Kidney (tissue), 2 donors: ENCODE results near the genes MDFIC and KCND2.

GRCh38 chr7:114921960-114922432 lies at the start of gene MDFIC:
Gene MDFIC, plus strand, starts transcription at chr7:114922094.
- PRO-cap, result unidirectional peak, plus-strand start at chr7:114922125; bidirectional peak, plus-strand start at chr7:114922185, minus-strand start at chr7:114922167
- RRBS, result 2% methylated on average over 20 of the region's 32 CpGs

DNA sequence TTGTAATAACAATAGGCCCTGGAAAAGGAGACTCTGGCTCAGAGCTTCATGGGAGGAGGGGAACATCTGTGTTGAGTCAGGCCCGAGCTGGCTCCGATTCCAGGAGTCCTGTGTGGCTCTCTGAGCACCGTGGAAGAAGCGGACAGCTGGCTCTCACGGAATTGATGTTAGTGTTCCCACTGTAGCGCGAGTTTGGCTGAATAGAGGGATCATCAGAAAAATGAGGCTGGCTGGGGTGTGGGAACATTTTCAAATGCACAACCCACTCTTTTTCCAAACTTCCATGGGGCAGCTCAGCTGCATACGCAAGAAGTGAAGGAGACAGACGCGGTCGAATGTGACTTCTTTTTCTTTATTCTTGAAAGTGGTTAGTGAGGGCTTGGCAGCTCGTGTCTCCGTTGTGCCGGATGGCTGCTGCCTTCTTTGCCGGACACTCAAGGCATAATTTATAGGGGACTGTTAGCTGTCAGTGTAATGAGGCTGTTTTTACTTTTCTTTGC lies 22.9 kb downstream of the MDFIC start:
- PRO-cap, result no peak
- RRBS, result no CpG with 5 or more reads among the region's 15 CpGs

DNA sequence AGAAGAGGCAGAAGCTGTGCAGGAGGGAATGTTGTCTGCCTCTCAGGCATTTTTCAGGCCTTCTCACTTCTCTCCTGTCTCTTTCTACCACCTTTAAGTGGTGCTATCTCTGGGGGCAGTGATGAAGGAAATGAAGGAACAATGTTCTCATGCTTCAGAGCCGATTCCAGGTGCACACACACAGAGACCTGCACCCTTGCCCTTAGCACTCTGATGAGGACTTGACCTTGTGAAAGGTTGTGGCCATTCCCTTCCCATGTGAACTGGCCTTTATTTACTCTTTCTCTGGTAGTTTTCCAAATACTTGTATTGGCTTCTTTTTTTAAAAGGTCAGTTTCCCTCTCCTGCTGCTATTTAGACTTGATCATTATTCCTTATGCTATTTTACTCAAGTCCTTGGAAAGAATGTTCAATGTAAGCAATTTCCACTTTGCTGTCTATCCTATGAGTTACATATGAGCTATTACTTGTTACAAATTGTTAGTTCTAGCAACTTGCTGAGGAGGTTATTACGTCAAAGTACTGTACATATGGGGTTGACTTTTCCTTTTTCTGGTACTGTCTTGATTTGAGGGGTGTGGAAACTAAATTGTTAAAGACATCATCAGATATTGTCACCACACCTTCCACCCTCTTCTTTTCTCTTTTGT lies 188.7 kb downstream of the MDFIC start:
- PRO-cap, result no peak
- RRBS, result no CpG with 5 or more reads among the region's 2 CpGs

- PRO-cap, result no peak
Observed at GRCh38 chr7:116025239-116025935, 5.2 kb downstream of the TFEC start.

DNA sequence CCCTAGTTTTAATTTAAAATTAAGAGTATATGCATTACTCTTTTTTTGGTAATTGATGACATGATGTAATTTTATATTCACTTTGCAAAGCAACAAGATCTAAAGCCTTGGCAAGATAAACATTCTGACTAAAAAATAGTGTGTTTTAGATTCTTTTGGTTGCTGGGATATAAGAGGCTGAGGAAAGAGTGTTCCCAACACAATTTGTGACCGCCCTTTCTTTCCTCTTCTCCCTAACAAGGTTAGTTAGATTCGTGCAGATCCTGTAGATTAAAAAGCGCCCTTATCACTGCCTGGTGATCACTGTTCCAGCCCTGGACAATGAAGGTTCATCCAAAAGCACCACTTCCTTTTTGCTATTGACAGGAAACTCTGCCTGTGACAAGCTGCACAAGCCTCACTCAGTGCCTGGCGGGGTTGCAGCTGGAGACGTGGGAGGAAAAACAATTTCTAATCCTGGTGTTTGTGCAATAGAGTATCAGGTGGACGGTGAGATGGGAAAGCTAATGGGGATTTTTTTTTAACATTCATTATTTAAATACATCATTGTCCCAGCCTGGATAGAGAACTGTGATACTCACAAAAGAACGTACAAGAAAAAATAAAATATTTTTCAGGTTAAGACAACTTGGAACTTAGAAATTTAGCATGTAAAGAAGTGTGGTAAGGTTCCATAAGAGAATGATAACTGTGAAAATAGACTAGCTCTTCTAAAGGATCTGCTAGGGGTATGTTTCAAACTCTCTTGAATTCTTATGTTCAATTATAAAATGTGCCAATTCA lies 105.9 kb upstream of the CAV2 start:
- PRO-cap, result no peak
- RRBS, result no CpG with 5 or more reads among the region's 7 CpGs

- PRO-cap, result no peak
- RRBS, result no CpG with 5 or more reads among the region's 9 CpGs
Observed at GRCh38 chr7:116559043-116560011, 34.5 kb downstream of the CAV1 start.

DNA sequence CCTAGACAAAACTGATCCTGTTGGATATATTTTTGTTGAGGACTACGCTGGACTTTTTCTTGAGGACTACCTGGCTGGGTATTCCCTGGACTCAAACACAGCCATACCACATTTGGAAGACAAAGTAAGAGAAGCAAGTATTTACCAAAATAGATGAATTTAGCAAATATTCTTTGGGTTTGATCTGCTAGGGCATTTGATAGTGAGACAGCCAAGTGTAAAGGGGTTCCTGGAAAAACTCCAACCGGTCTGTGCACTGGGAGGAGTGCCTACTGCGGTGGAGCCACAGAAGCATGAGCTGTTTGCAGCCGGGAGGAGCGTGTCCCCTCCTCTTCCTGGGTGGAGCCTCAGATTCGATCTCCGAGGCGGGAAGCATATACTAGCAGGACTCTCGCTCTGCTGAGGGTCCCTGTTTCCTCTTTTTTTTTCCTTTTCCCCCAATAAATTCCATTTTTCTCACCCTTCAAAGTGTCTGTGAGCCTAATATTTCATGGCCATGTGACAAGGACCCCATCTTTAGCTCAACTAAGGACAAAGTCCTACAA lies 45.2 kb upstream of the MET start:
- PRO-cap, result no peak
- RRBS, result 60% methylated on average over 2 of the region's 9 CpGs

DNA sequence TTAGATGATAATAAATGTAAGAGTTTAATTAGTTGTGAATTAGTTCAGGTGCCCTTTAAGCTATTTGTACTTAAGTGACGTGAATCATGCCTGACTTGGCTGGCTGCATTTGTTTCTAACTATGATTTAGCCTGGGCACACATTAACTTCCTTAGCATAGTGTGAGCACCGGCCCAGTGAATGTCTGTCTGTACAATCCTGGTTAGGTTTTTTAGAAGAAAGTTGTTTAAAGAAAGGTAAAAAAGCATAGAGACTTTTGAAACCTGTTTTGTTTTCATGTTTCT lies 43.1 kb upstream of the MET start:
- PRO-cap, result no peak
- RRBS, result no CpG with 5 or more reads among the region's 2 CpGs

GRCh38 chr7:116726860-116727723 lies 55.1 kb downstream of the MET start:
- PRO-cap, result no peak
- RRBS, result no CpG with 5 or more reads among the region's 6 CpGs

DNA sequence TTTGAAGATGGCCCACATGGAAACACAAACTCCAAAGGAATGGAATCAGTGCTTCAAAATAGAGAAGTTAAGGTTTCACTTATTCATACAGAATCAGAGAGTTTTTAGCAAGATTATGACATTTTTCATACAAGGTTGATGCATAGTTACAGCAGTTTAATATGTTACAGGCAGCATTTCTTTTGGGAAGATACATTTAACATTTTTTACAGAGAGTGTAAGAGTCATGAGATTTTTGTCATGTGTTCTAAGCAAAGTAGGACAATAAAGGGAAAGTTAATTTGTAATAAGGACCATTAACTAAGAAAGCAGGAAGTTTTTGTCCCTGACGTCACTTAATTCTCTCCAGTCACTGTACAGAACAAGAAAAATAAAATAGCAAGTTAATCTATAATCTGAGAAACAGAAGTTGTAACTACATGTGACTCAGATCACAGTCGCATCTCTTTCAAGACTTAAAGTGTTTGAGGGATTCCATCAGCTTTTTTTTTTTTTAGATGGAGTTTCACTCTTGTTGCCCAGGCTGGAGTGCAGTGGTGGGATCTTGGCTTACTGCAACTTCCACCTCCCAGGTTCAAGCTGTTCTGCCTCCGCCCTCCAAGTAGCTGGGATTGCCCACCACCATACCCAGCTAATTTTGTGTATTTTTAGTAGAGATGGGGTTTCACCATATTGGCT lies 49.5 kb upstream of the CAPZA2 start:
- PRO-cap, result no peak
- RRBS, result no CpG with 5 or more reads among the region's 3 CpGs

DNA sequence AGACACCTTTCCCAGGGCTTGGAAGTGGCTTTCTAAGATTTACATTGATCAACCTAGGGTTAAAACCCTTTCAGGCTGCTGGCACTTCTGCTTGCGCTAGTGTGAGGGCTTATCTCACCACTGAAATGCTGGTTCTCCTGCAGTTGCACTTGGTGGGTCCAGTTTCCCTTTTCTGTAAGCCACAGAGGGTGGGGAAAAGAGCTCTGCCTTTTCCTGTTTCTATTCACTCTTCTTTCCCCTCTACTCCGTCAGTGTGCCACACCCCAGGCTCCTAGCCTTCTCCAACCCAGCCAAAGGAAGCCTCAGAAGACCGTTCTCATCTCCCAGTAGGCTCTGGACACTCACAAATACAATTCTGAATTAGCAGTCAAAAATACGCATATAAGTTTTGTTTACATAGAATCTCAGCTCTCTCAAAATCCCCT lies 19.0 kb upstream of the CAPZA2 start:
- PRO-cap, result no peak
- RRBS, result no CpG with 5 or more reads among the region's 4 CpGs

GRCh38 chr7:116920427-116921235 lies 32.7 kb upstream of the ST7 start:
- PRO-cap, result no peak
- RRBS, result no CpG with 5 or more reads among the region's 4 CpGs

DNA sequence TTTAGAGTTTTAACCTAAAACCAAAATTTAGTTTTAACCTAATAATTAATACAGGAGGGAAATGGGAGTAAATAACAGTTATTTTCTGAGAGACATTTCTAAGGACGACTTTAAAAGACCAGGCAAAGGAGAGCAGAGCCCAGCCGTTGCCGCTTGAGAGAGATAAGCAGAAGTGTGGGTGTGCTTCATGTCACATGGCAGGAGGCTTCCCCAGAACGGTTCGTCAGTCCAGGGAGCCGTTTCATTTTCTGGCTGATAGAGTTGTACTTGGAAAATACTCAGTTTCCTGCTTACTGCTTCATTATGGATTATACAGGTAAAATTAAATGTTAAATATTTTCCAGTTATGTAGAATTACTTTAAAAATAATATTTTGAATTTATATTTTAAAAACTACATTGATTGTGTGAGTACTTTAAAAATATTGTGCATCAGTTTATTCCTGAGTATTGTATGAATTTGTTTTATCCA lies 61.4 kb downstream of the ST7 start:
- PRO-cap, result no peak
- RRBS, result no CpG with 5 or more reads among the region's 6 CpGs

- PRO-cap, result unidirectional peak, plus-strand start at chr7:117020231
- RRBS, result no CpG with 5 or more reads among the region's 19 CpGs
Observed at GRCh38 chr7:117019973-117021268, 67.1 kb downstream of the ST7 start.

GRCh38 chr7:117157009-117157551 lies 165.8 kb downstream of the WNT2 start:
- PRO-cap, result no peak
- RRBS, result no CpG with 5 or more reads among the region's 3 CpGs

GRCh38 chr7:117323740-117325045 lies 1.3 kb upstream of the WNT2 start:
- PRO-cap, result no peak
- RRBS, result 3% methylated on average over 20 of the region's 81 CpGs

DNA sequence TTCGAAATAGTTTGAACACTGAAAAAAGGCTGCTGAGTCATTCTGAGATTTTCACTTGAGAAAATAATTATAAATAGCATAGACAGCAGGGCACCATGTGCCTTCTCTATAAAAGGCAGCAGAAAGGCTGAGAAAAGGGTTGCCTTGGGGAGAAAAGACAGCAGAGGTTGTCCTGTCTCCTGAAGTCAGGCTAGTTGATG lies 92.4 kb downstream of the CTTNBP2 start:
- PRO-cap, result no peak
- RRBS, result no CpG with 5 or more reads among the region's 1 CpG

DNA sequence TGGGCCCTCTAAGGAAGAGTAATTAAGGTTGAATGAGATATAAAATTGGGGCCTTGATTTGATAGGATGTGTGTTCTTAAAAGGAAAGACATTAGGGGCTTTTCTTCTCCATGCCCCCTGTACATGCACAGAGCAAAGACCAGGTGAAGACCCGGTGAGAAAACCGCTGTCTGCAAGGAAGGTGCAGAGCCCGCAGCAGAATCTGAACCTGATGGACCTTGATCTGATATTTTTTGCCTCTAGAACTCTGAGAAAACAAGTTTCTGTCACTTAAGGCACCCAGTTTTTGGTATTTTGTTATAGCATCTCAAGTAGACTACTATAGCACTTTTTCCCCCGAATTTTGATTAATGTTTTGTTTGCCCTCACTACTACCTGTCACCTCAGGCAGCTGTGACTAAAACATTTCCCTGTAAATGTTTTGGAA lies 577.0 kb upstream of the KCND2 start:
- PRO-cap, result no peak
- RRBS, result no CpG with 5 or more reads among the region's 4 CpGs

- PRO-cap, result no peak
- RRBS, result 1% methylated on average over 8 of the region's 84 CpGs
Observed at GRCh38 chr7:120272425-120273480, at the start of gene KCND2. Gene KCND2, plus strand, starts transcription at chr7:120273175.

DNA sequence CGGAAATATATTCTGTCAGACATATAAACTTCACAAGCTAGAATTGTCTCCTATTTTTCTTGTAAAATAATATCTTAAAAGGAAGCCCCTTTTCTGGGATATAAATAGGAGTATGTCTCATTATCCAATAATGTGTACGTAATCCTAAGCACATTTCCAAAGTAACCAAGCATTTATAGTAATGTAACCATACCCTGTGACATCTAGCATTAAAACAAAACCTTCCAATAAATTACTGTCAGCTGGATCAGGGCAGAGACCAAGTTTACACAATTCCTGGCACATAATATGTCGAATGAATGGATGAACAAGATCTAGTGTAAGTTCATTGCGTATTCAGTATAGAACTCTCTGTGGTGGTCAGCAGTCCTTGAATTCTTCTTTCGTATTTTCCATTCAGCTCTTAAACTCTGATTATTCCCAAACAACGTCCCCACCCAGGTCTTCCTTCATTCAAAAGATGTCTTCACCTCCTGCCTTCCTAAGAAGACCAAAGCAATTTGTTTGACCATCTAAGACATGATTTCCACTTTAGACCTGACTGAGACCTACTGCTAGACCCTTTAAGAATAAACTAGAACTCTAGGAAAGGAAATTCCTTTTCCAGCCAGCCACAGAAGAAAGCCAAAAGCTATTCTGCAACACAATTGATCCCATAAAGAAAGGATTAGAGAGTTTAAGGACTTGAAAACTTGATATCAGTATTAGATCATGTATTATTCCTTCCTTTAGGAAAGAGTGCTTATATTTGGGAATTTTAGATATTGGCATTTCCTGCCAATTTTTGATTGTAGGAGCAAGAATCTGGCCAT lies 14.4 kb downstream of the CPED1 start:
- PRO-cap, result no peak
- RRBS, result no CpG with 5 or more reads among the region's 6 CpGs